Astrocyte (in vitro differentiated cells and primary cell): ENCODE measurements around the gene SMURF2.

GRCh38 chr17:64590758-64591243, 71.3 kb downstream of the SMURF2 start:
- PRO-cap: no peak
- RRBS, 2 experiments: no CpG with 5 or more reads among the region's 2 CpGs

GRCh38 chr17:64662147-64663153, at the start of gene SMURF2:
TSS of gene SMURF2 (minus strand) at chr17:64662307.
- PRO-cap: bidirectional peak, plus-strand start at chr17:64662449, minus-strand start at chr17:64662307
- RRBS, 2 experiments: 1 to 2% methylated on average over 3 to 12 of the region's 78 CpGs

DNA sequence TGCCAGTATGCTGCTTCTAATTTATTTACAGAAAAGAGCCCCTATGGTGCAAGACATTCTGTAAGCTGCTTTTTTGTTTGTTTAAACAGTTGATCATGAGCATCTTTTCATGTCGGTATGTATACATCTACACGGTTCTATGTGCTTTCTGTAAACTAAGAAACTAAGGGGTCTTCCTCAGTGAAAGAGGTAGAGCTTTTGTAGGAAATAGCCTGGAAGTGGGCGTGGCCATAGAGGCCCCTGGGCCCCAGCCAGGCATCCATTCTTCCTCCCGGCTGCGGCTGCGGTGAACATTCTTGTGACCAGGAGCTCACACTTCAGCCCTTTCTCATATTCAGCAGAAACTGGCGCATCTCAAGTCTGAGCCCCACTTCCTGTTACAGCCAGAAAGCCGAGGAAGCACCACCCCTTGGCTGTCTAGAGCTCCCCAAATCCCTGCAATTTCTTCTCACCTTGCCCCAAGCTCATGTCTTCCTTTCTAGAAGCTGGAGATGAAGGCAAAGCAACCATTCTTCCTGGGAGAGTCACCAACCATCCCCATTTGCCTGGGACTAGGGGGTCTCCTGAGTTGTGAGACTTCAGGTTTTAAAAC, 46.9 kb upstream of the SMURF2 start:
- PRO-cap: no peak
- RRBS, 2 experiments: no CpG with 5 or more reads among the region's 8 CpGs

- PRO-cap: unidirectional peak, plus-strand start at chr17:64739766
- RRBS, 2 experiments: no CpG with 5 or more reads among the region's 11 CpGs
These were observed 77.5 kb upstream of the SMURF2 start for GRCh38 chr17:64739356-64740194.

DNA sequence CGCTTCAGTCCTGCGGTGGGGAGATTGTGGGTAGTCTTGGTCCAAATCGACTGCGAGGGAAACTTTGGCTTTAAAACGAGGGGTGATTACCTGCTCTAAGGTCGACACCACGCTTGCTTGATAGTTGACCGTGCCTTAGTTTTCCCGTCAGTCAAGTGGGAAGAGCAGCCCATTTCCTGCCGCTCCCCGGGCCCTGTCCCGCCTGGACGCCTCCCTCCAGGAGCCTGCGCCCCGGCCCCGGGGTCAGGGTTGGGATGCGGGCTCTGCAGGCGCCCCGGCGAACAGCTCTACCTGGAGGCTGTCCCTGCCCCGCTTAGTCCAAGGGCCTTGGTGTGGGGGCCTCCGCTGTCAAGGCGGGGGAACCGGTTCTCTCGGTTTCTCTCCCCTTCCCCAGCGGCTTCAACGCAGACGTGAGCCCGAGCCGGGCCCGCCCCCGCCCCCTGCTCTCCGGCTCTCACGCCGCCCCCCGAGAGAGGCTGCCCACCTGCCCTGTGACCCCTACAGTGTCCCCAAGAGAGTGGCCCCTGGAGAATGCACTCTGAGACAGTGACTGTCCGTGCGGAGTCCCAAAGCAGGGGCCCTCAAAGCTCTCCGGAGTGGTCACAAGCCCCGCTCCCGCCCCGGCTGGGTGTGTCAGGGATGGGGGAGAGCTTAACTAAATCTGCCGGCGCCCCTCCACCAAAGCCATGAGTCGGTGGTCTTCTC, 117.4 kb upstream of the SMURF2 start:
- PRO-cap: no peak
- RRBS, 2 experiments: 10 to 12% methylated on average over 11 to 12 of the region's 45 CpGs

- PRO-cap: no peak
- RRBS, 2 experiments: no CpG with 5 or more reads among the region's 17 CpGs
These were observed 118.8 kb upstream of the SMURF2 start for GRCh38 chr17:64781025-64781227.

DNA sequence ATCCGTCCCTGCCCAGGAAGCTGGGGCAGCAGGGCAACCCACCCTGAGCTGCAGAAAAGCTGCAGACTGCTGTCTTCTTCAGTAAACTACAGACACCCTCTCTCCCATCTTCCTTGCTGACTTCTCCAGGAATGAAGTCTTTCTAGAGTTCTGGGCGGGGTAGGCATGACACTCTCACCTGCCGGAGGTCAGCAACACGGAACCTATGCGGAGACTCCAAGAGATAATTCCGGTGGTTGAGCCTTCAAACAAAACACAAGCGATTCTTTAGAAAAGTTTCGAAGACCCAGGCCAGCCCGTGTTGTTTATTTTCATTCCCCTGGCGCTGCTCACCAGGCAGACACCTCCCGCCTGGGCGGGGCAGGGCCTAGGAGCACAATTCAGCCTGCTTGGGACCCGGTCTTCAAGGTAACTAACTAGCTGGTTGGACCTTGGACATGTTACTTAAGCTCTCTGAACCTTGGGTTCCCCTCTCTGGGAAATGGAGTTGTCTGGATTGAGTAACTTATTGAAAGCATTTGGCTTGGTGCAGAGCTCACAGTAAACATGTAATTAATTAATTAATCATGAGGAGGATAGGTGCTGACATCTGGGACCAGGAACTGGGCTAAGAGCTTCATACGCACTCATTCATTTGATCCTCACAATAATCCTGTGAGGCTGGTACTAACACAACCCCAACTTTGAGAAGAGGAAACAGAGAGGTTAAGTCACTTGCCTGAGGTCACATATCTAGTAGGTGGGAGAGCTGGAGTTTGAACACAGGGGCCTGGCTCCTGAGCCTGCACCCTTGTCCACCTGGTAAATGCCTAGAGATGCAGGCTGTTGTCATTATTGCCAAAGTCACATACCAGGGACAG, 125.2 kb upstream of the SMURF2 start:
- PRO-cap: no peak
- RRBS, 2 experiments: 90 to 100% methylated on average over 3 of the region's 14 CpGs

GRCh38 chr17:64969926-64970489, 50.7 kb upstream of the LRRC37A3 start:
- PRO-cap: no peak
- RRBS, 2 experiments: no CpG with 5 or more reads among the region's 10 CpGs

GRCh38 chr17:65087701-65088008, 31.1 kb upstream of the GNA13 start:
- PRO-cap: no peak
- RRBS, 2 experiments: no CpG with 5 or more reads among the region's 4 CpGs

DNA sequence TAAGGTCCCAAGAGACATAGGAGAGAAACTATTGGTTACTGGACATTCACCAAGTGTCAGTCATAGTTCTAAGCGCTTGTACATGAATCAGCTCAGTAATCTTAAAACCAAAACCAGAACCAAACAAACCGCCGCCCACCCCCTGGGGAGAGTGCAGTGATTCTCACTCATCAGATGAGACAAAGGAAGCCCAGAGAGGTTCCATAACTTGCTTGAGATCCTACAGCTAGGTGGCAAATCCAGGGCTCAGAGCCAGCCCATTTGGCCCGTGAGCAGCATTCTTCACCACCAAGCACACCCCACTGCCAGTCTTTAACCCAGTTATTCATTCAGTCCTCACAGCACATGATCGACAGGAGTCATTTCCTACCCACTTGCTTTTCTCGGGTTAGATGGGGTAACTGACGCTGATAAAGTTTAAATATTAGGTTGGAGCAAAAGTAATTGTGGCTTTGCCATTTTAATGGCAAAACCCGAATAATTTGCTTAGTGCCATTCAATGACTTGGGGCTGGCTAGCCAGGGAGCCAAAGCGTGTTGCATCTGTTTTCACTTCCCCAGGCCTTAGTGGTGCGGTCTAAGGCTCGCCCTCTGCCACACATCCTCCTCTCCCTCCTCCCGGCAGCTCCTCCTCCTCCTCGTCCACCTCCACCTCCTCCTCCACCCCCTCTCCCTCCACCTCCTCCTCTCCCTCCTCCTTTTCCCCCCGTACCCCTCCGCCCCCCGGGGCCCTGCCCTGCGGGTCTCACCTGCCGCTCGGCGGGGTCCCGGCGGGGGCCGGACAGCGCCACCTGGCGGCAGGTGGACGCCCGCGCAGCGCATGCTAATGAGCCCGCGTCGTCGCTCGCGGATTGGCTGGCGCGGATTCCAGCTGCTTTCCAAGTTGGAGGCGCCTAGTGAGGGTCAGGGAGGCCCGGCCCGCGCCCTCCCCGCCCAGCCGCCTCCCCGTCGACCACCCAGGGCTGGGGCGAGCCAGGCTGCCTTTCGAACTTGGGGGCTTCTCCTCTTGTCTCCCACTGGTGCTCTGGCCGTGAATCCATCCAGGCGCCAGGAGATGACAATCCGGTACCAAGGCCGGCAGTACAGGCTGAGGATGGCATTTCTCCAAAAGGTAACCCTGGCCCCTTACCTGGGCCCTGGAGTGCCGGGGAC, 36.9 kb upstream of the RGS9 start:
- PRO-cap: unidirectional peak, plus-strand start at position 880 of the sequence
- RRBS, 2 experiments: 2 to 7% methylated on average over 2 to 5 of the region's 52 CpGs

DNA sequence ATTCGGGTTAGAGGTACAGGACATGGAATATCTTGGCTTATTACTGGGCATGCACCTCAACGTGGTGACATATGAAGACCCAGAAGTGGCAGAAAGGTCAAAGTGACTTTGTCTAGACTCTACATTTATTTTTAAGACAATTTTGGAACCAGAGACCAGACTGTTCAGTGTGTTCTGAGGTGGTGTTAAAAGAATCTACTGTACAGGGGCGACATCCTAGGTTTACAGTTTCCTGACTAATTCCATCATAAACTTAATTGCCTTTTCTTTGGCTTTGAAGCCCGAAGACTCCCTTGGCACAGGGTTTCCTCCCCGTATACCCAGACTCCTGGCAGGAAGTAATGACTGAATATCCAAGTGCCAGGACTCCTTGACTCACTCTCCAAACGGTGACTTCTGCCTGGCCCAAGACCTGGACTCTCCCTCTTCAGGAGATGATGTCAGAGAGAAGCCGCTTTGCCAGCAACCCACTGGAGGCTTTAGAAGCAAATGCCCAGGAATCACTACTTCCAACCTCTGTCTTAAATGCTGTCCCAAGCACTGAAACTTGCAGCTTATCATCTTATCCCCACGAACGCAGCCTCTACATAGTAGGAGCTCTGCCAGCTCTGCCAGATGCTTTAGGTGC, 146.4 kb downstream of the RGS9 start:
- PRO-cap: no peak
- RRBS, 2 experiments: no CpG with 5 or more reads among the region's 9 CpGs

- PRO-cap: no peak
- RRBS, 2 experiments: no CpG with 5 or more reads among the region's 8 CpGs
These were observed 153.5 kb downstream of the RGS9 start for GRCh38 chr17:65290589-65291162.

GRCh38 chr17:65556366-65557062, 4.9 kb downstream of the AXIN2 start:
- PRO-cap: no peak
- RRBS, 2 experiments: no CpG with 5 or more reads among the region's 13 CpGs

GRCh38 chr17:65902194-65902605, 289.7 kb downstream of the CEP112 start:
- PRO-cap: no peak
- RRBS, 2 experiments: no CpG with 5 or more reads among the region's 9 CpGs

DNA sequence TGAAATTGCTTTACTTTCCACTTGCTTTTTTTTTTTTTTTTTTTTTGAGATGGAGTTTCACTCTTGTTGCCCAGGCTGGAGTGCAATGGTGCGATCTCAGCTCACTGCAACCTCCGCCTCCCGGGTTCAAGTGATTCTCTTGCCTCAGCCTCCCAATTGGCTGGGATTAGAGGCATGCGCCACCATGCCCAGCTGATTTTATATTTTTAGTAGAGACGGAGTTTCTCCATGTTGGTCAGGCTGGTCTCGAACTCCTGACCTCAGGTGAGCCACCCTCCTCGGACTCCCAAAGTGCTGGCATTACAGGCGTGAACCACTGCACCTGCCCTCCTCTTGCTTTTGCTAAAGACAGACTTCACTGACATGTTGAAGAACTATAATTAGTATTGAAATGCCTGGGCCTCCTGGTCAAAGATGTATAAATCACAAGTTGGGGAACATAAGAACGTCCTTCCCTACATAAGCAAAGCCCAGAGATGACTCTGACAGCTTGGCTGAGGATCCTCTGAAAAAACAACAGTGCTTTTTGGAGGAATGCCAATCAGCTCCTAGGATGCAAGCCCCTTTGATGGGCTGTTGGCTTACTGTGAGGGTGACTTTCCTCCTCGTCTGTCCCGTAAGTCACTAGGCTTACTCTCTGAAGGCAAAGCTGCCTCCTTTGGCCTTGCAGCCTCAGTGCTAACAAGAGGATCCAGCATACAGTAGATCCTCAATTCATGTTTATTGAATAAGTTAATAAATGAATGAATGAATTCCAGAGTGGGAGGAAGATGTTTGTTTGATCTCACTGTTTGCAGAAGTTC, 6.5 kb downstream of the APOH start:
- PRO-cap: no peak
- RRBS, 2 experiments: no CpG with 5 or more reads among the region's 11 CpGs

DNA sequence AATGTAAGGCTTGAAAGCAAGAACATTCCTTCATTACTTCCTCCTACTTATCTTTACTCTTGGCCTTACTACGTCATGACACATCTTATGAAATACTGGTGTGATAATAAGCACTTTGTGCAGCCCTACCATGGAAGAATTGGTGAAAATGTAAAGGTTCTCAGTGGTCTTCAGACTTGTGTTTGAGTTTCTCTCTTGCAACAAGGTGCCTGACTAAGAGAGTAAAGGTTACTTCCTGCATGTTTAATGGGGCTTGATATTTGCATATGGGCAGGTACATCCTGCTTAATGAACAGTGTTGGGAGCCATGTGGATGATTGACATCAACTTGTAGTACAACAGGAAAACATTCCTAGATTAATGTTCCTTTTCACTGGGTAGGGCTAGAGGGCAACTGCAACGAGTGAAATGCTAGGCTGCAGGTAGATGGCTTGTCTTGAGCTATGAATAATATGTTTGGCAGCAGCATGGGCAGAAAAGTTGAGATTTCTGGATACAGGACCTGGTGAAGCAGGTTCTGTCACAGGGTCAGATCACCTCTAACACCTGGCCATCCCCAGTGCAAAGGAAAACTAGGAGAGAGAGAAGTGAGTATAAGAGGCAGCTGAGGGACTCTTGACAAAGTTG, 84.5 kb downstream of the PRKCA start:
- PRO-cap: no peak
- RRBS, 2 experiments: no CpG with 5 or more reads among the region's 2 CpGs

- PRO-cap: no peak
- RRBS, 2 experiments: no CpG with 5 or more reads among the region's 7 CpGs
These were observed 196.2 kb downstream of the PRKCA start for GRCh38 chr17:66498429-66499203.

- PRO-cap: no peak
- RRBS, 2 experiments: no CpG with 5 or more reads among the region's 15 CpGs
These were observed 264.9 kb downstream of the PRKCA start for GRCh38 chr17:66567009-66568014.

GRCh38 chr17:66610147-66610868, 224.6 kb upstream of the CACNG5 start:
- PRO-cap: no peak
- RRBS, 2 experiments: no CpG with 5 or more reads among the region's 10 CpGs

DNA sequence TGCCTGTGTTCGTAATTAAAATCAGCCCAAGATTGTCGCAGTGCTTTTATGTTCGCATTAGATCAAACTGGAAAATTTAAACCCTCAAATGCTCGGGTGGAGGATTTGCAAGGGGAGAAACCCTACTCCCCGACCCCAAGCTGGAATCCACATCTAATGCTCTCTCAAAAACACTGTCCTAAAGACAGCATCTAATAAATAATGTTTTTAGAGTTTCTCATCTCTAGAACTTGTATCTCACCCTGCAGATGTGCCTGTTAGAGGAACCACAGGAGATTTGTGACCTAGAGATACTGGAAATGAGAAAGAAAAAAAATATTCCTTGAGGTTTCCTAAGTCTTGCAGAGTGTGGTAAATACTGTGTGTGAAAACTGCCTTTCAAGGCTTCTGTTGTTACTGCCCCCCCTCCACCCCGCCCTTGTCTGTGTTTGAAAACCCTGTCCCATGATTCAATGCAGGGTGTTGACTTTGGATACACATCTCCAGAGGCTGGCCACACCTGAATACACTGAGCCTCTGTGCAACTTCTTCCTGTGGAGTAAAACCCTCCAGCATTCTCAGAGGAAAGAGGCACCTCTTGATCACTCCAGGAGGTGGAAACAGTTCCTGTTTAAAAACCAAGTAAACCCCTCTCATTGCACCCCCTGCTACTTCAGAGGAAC, 123.2 kb upstream of the CACNG5 start:
- PRO-cap: no peak
- RRBS, 2 experiments: no CpG with 5 or more reads among the region's 6 CpGs